IMR-90 (cell line): ENCODE measurements around a stretch of chr19.

DNA sequence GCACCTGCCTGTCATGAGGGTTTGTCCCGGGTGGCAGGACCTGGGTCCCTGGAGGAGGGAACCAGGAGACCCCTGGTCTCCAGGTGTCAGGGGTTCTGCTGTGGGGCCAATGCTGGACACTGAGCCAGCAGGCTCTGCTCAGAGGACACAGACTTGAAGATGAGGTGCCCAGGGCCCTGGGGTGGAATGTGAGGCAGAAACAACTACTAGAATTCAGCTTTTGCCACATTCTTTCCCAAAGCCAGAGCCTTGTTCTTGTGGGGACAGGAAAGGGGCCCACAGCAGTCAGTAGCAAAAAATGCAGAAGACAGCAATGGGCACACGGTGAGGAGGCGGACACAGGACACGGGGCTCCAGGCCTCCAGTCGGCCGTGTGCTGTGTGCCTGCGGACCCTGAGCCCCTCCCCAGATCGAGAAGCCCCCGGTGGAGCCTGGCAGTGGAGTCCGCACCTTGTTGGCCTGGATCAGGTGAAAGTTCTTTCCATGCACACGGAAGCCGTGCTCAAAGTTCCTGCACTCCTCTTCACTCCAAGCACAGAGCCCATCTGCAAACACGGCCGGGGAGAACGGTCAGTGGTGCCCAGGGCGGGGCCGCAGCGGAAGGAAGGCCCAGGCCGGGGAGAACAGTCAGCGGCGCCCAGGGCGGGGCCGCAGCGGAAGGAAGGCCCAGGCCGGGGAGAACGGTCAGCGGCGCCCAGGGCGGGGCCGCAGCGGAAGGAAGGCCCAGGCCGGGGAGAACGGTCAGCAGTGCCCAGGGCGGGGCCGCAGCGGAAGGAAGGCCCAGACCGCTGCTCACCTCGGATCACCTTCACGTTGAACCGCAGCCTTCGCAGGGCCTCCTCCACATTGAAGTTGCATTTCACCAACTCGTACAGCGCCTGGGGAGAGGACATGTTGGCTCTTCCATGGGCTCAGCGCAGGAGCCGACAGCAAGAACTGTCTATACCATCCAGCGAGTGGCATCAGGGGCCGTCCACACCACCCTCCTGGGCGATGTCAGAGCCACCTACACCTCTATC, 20.5 kb upstream of the PLPP2 start:
- RRBS = no CpG with 5 or more reads among the region's 48 CpGs
CAGE:
- cytosol, long polyA plus RNA = no peak
- long polyA plus RNA = no peak
- nucleus, long polyA plus RNA = no peak

GRCh38 chr19:461508-462310, 876 bp upstream of the SHC2 start:
- RRBS = 3% methylated on average over 13 of the region's 71 CpGs
CAGE:
- cytosol, long polyA plus RNA = no peak
- long polyA plus RNA = no peak
- nucleus, long polyA plus RNA = no peak

- RRBS = no CpG with 5 or more reads among the region's 25 CpGs
CAGE:
- cytosol, long polyA plus RNA = no peak
- long polyA plus RNA = no peak
- nucleus, long polyA plus RNA = no peak
Observed at GRCh38 chr19:617052-617410, 16.3 kb downstream of the POLRMT start.

DNA sequence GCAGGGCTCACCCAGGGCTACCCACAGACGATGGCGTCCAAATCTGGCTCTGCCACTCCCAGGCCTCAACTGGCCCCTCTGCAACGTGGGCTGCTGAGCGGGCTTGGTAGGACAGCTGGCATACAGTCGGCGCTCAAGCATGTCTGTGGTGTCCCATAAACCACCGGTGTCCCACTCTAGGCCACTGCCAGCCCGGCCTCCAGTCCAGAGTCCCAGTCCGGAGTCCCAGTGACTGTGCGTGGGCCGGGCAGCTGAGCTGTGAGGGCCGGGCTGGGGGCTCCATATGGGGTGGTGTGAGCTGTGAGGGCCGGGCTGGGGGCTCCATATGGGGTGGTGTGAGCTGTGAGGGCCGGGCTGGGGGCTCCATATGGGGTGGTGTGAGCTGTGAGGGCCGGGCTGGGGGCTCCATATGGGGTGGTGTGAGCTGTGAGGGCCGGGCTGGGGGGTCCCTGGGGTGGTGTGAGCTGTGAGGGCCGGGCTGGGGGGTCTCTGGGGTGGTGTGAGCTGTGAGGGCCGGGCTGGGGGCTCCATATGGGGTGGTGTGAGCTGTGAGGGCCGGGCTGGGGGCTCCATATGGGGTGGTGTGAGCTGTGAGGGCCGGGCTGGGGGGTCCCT, 2.4 kb downstream of the FGF22 start:
- RRBS = no CpG with 5 or more reads among the region's 20 CpGs
CAGE:
- cytosol, long polyA plus RNA = no peak
- long polyA plus RNA = no peak
- nucleus, long polyA plus RNA = no peak

- RRBS = 93% methylated on average over 19 of the region's 34 CpGs
CAGE:
- cytosol, long polyA plus RNA = no peak
- long polyA plus RNA = no peak
- nucleus, long polyA plus RNA = no peak
Observed at GRCh38 chr19:726782-727425, 18.2 kb downstream of the PALM start.

GRCh38 chr19:745174-745630, 5.7 kb upstream of the MISP start:
- RRBS = no CpG with 5 or more reads among the region's 7 CpGs
CAGE:
- cytosol, long polyA plus RNA = no peak
- long polyA plus RNA = no peak
- nucleus, long polyA plus RNA = no peak

DNA sequence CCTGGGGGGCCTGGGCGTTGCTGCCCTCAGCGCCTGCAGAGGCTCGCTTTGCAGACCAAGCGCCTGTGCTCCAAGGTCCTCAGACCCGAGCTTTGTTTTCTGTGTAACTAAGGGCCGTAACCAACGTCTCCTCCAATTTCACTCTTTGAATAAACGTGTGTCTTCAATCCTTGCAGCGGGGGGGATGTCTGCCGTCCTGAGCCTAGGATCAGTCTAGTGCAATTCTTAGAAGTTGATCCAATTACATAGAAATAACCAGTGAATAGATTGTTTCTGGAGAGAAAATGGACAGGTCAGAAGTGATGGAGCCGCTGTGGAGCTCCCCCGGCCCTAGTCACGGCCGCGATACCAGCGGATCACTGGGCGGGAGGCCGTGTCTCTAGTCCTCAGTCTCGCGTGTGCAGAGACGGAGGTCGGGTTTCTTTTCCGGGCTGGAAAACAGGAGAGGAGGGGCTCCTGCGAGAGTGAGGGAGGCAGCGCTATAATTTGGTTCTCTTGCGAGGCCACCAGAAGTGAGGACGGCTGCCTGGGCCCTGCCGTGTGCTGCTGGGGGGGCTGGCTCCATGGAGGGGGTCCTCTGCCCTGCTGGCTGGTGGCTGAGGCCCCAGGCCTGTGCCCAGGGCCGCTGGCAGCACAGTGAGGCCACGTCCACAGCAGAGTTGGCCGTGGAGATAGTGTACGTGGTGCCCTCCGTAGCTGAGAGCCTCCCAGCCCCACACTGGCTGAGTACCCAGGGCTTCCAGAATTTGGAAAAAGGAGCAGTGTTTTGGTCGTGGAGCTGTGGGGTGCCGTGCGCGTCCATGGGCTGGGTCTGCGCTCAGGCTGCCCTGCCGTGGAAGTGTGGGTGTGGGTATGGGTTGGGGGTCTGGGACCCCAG, 5.6 kb downstream of the PTBP1 start:
- RRBS = 62% methylated on average over 10 of the region's 39 CpGs
CAGE:
- cytosol, long polyA plus RNA = no peak
- long polyA plus RNA = no peak
- nucleus, long polyA plus RNA = no peak

DNA sequence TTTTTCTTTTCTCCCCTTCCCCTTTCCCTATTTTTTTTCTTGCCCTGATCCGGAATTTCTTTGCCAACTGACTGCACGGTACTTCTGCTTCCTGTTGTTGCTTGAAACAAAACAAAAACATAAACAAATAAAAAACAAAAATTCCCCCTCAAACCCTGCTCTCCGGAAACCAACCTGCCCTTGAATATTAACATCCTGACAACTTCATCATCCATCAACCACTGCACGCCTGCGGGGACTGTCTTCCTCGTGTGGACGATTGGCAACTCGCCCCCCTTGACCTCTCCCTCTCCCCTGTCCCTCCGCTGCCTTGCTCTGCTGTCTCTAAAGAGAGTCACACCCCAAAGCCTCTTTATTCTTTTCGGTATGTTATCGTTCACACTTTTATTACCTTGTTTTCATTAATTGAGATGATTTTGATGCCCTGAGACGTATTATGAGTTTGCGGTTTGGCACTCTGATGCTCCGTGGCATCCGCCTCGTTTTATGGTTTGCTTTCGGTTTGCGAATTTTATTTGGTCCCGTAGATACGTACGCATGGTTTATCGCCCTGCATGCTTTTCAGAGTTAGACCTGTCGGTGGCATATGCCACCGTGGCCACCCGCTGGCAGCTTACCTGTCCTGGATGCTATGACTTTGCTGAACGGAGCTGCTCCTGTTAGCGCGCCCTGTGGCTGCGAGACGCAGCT, 10.4 kb downstream of the PTBP1 start:
- RRBS = 90% methylated on average over 3 of the region's 30 CpGs
CAGE:
- cytosol, long polyA plus RNA = no peak
- long polyA plus RNA = no peak
- nucleus, long polyA plus RNA = no peak

DNA sequence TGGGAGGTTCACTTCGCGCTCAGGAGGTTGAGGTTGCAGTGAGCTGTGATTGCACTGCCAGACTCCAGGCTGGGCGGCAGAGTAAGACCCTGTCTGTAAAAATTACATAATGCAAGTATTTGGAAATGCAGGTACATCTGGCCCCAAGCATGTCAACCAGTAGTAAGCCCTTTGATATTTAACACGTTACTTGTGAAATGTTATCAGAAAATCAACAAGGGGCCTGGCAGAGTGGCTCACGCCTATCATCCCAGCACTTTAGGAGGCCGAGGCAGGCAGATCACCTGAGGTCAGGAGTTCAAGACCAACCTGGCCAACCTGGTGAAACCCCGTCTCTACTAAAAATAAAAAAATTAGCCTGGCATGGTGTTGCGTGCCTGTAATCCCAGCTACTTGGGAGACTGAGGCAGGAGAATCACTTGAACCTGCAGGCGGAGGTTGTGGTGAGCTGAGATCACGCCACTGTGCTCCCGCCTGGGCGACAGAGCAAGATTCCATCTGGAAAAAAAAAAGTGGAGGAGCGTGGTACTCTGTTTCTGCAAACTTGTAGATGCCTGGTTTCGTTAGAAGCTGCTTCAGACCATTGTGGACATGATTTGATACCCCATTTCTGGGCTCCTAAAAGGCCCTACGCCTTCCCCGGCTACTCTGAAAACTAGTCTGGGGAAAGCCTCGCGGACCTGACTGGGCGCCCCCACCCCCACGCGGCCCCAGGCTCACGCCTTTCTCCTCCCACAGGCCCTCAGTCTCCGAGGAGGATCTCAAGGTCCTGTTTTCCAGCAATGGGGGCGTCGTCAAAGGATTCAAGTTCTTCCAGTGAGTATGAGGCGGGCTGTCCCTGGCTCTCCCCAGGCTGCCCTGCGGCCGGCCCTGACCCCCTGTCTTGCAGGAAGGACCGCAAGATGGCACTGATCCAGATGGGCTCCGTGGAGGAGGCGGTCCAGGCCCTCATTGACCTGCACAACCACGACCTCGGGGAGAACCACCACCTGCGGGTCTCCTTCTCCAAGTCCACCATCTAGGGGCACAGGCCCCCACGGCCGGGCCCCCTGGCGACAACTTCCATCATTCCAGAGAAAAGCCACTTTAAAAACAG, 11.6 kb downstream of the PLPPR3 start:
- RRBS = no CpG with 5 or more reads among the region's 37 CpGs
CAGE:
- cytosol, long polyA plus RNA = no peak
- long polyA plus RNA = no peak
- nucleus, long polyA plus RNA = no peak

GRCh38 chr19:844079-844769, 3.4 kb downstream of the PRTN3 start:
- RRBS = 30% methylated on average over 17 of the region's 56 CpGs
CAGE:
- cytosol, long polyA plus RNA = no peak
- long polyA plus RNA = no peak
- nucleus, long polyA plus RNA = no peak

DNA sequence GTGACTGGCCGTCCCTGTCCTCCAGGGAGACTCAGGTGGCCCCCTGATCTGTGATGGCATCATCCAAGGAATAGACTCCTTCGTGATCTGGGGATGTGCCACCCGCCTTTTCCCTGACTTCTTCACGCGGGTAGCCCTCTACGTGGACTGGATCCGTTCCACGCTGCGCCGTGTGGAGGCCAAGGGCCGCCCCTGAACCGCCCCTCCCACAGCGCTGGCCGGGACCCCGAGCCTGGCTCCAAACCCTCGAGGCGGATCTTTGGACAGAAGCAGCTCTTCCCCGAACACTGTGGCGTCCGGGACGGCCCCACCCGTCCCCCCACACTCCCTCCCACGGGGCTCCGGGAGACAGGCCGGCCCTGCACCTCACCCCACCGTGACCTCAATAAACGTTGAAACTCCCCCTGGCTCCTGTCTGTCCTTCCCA, 4.3 kb upstream of the ELANE start:
- RRBS = 26% methylated on average over 11 of the region's 27 CpGs
CAGE:
- cytosol, long polyA plus RNA = no peak
- long polyA plus RNA = no peak
- nucleus, long polyA plus RNA = no peak

GRCh38 chr19:896160-896847, 3.3 kb upstream of the MED16 start:
- RRBS = no CpG with 5 or more reads among the region's 15 CpGs
CAGE:
- cytosol, long polyA plus RNA = no peak
- long polyA plus RNA = no peak
- nucleus, long polyA plus RNA = start-site peak on the plus strand at chr19:896573-896686, 8 and 13 reads in 2 replicates

DNA sequence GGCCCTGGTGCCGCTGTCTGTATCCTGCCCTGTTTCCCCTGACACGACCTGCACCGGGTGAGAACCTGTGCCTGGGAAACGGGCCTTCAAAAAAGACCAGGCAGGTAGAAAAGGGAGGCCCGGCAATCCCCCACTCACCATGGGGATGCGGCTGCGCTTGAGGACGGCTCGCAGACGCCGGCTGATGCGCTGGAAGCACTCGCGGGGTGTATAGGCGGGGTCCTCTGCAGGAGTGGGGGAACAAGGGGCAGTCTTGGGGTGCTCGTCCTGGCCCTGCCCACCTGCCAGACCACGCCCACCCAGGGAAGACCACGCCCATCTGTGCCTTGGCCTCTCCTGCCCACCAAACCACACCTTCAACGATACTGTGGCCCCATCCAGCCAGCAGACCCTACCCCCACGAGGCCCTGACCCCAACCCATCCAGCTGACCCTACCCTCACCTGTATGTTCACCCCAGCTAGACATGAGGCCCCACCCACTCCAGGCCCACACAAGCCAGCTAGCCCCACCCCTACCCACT, 7.0 kb upstream of the MED16 start:
- RRBS = 93% methylated on average over 9 of the region's 20 CpGs
CAGE:
- cytosol, long polyA plus RNA = no peak
- long polyA plus RNA = no peak
- nucleus, long polyA plus RNA = no peak

DNA sequence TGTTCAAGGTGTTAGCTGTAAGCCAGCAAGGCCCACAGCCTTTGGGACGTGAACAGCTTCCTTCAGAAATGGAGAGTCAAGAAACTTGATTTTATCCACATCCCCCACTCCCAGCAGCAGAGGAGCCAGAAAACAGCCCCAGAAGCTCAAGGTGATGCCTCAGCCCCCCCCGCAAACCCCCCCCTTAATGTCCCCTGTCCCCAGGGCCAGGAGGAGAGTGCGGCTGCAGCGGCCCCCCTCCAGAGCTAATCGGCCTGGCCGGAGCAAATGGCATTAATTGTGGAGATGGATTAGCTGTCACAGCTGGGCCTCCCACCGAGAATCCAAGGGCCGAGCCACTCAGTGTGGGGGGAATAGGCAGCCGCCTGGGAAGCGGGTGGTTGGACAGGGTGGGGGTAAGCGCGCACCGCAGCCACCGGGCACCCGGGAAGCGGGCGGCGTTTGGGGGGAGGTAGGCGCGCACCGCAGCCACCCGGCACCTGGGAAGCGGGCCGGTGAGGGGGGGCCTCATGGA, 9.9 kb downstream of the R3HDM4 start:
- RRBS = 49% methylated on average over 8 of the region's 24 CpGs
CAGE:
- cytosol, long polyA plus RNA = no peak
- long polyA plus RNA = no peak
- nucleus, long polyA plus RNA = no peak

- RRBS = 2% methylated on average over 14 of the region's 79 CpGs
CAGE:
- cytosol, long polyA plus RNA = no peak
- long polyA plus RNA = no peak
- nucleus, long polyA plus RNA = no peak
Observed at GRCh38 chr19:926396-927565, 946 bp downstream of the ARID3A start.

DNA sequence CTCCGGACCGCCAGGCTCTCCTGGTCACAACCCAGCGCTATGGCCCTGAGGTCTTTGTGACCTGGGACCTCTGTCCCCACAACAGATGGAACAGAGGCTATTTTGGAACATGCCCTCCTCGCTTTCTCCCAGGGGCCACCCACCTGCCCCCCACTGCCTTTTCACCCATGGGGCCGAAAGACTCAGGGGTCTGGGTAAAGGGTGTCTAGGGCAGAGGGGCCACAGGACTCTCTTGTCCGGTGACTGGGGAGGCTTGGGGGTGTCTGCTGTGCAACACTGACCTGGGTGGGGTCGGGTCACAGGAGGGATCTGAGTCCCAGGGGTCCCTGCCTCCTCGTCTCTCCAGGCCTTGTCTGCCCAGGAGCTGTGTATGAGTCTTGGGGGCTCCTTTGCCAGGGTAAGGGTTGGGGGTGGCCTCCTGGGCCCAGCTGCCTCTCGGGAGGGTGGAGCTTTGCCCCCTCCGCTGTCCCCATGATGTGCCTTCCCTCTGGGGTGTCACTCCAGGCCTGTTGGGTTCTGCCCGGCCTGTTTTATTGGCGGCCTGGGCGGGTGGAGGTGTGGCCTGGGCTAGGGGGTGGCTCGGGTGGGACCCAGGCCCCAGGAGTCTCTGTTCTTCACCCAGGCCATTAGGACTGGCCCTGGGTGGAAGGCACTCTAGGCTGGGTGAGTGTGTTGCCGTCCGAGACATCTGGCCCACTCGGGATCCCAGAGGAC, 2.1 kb downstream of the ARID3A start:
- RRBS = no CpG with 5 or more reads among the region's 17 CpGs
CAGE:
- cytosol, long polyA plus RNA = no peak
- long polyA plus RNA = no peak
- nucleus, long polyA plus RNA = no peak

GRCh38 chr19:934604-935516, 9.0 kb downstream of the ARID3A start:
- RRBS = 38% methylated on average over 8 of the region's 42 CpGs
CAGE:
- cytosol, long polyA plus RNA = no peak
- long polyA plus RNA = no peak
- nucleus, long polyA plus RNA = no peak

GRCh38 chr19:995157-995915, 4.9 kb upstream of the GRIN3B start:
- RRBS = no CpG with 5 or more reads among the region's 26 CpGs
CAGE:
- cytosol, long polyA plus RNA = no peak
- long polyA plus RNA = no peak
- nucleus, long polyA plus RNA = no peak

GRCh38 chr19:1035758-1036683, 3.9 kb upstream of the ABCA7 start:
- RRBS = no CpG with 5 or more reads among the region's 34 CpGs
CAGE:
- cytosol, long polyA plus RNA = no peak
- long polyA plus RNA = no peak
- nucleus, long polyA plus RNA = start-site peak on the minus strand at chr19:1036505-1036721, 28 and 24 reads in 2 replicates

- RRBS = no CpG with 5 or more reads among the region's 33 CpGs
CAGE:
- cytosol, long polyA plus RNA = no peak
- long polyA plus RNA = no peak
- nucleus, long polyA plus RNA = no peak
Observed at GRCh38 chr19:1040737-1041586, 1.1 kb downstream of the ABCA7 start.